ENCODE results near the gene EDN3.

GRCh38 chr20:58336453-58337062 lies 27.0 kb downstream of the RAB22A start:
- RRBS: no CpG with 5 or more reads among the region's 4 CpGs

GRCh38 chr20:58616020-58616371 lies 35.1 kb upstream of the STX16 start:
- RRBS: no CpG with 5 or more reads among the region's 5 CpGs

- RRBS: no CpG with 5 or more reads among the region's 29 CpGs
Measured at GRCh38 chr20:58634451-58635410, 16.4 kb upstream of the STX16 start.

DNA sequence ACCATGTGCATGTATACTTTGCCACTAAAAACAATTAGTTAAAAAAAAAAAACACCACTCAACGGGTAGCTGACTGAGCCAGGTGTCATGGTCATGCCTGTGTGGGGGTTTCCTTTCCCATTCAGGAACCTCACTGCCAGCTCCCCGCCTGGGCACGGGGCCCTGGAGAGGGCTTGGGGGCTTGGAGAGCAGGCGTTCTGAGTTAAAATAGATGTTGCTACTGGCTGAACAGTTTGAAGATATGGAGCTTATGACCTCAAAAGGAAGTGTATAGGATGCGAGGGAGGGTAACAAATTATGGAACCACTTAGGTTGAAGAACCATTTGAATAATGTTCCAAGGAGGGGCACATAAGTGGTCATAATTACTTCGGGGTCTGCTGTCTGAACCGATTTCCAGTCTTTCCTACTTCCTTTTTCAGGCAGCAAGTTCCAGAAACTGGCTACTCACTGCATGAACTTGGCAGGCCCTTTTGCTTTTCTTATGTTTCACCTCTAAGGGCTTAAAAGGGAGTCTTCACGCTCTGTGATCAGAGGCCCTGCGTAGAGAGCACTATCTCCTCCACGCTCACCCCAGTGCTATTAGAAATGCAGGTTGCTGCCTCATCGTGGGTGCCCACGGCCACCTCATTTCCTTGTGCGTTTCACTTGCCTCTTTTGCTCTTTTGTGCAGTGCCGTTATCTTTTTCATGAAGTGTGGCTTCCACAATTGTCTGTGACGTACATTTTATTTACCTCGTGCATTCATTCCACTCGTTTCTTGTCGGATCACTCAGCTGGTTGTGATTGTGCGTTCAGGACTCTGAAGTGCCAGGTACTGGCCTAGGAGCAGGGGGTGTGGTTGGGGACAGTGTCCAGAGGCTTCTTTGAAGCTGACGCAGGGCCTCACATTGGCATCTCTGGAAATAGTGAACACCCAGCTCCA lies 10.1 kb downstream of the STX16 start:
- RRBS: no CpG with 5 or more reads among the region's 20 CpGs

GRCh38 chr20:58690613-58691331 lies 1.8 kb upstream of the NPEPL1 start:
- RRBS: no CpG with 5 or more reads among the region's 9 CpGs

GRCh38 chr20:58855959-58856438 lies 35.2 kb upstream of the GNAS start:
- RRBS: 39% methylated on average over 18 of the region's 31 CpGs

- RRBS: no CpG with 5 or more reads among the region's 7 CpGs
Measured at GRCh38 chr20:58893479-58894522, 2.6 kb downstream of the GNAS start.

- RRBS: no CpG with 5 or more reads among the region's 5 CpGs
Measured at GRCh38 chr20:58894556-58895294, 3.5 kb downstream of the GNAS start.

DNA sequence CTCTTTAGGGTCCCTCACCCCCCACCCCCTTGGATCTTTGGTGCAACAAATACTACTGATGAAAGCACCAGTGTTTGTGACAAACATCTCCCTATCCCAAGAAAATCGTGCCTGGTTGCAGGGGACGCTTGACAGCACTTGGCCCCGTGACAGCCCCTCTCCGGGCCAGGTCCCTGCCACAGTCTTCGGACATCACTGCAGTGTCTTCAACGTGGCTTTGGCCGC lies 4.5 kb downstream of the GNAS start:
- RRBS: 23% methylated on average over 4 of the region's 7 CpGs

- RRBS: no CpG with 5 or more reads among the region's 13 CpGs
Measured at GRCh38 chr20:58982524-58983264, 1.6 kb downstream of the NELFCD start.

- RRBS: no CpG with 5 or more reads among the region's 25 CpGs
Measured at GRCh38 chr20:59007656-59008634, 891 bp upstream of the CTSZ start.

GRCh38 chr20:59300179-59301160 lies at the start of gene EDN3:
TSS of gene EDN3 (plus strand) at chr20:59300611.
- RRBS: 9% methylated on average over 34 of the region's 92 CpGs

DNA sequence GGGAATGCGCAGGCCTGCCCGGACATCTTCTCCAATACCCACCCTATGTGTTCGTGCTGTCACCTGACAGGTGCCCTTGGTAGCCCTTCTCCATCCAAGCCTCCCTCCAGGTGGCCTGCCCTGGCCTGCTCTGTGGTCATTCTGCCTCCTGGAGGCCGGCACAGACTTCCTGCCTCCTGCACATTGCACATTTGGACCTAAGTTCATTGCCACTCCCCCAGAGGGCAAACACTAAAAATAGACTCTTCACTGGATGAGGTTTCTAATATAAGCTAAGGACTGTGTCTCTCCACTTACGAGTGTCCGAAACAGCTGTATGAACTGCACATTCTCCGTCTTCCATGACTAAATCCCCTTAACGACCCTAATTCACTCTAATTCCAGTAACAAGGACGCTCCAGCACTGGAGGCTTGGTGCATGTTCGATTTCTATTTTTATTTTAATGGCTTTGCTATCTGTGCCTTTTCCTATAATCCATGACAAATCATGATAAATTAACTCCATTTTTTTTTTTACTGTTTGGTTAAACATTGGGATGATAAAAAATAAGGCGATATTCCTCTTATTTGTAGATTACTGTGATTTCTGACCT lies 18.2 kb upstream of the PHACTR3 start:
- RRBS: no CpG with 5 or more reads among the region's 11 CpGs

DNA sequence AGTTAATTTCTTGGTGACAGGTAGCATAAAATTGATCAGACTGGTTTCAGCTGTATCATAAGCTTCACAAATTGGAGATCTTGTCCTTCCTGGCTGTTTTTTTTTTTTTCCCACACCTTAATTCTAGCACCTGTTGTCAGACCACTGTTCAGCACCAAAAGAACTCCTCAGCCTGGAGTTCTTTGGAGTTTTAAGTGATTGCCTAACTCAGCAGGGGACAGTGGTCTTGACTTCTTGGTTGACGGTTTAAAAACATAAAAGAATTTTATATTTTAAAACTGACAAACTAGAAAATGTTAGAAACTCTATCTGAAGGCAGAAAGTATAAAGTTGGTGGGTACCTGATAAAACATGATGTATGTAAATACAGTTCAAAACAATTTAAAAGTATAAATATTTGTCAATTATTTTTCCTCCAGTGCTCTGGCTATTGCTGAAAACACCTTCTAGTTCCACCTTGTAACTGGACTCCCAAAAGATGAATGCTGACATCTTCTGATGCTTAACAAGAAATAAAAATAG lies 2.5 kb downstream of the PPP1R3D start:
- RRBS: no CpG with 5 or more reads among the region's 1 CpG

- RRBS: no CpG with 5 or more reads among the region's 2 CpGs
Measured at GRCh38 chr20:59938093-59938583, 2.0 kb downstream of the PPP1R3D start.

GRCh38 chr20:60455288-60455767 lies 497.1 kb downstream of the CDH26 start:
- RRBS: no CpG with 5 or more reads among the region's 9 CpGs

- RRBS: no CpG with 5 or more reads among the region's 2 CpGs
Measured at GRCh38 chr20:61094077-61094357, 158.0 kb upstream of the CDH4 start.

GRCh38 chr20:61998794-61999363 lies 66.8 kb downstream of the TAF4 start:
- RRBS: no CpG with 5 or more reads among the region's 22 CpGs

DNA sequence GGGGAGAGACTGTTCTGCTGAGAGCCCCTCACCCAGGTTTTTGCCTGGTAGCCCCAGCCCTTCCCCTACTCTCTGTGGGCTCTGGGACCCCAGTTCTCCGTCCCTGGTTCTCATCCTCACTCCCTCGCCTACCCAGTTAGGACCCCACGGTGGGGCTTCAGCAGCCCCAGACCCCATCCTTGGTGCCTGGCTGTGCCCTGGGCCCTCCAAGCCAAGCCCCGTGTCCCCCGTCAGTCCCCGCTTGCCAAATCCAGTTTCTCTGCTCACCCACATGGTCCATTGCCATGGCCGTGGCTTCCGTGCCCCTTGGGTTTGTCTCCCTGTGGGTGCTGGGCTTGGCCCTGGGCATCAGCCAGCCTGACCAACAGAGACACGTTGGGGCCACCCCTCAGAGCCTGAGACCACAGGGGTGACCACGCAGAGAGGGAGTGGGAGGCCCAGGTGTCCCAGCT lies 7.6 kb downstream of the SS18L1 start:
- RRBS: no CpG with 5 or more reads among the region's 10 CpGs

GRCh38 chr20:62167566-62168148 lies 15.2 kb upstream of the MTG2 start:
- RRBS: no CpG with 5 or more reads among the region's 8 CpGs